Duodenum (tissue), 1 donor: ENCODE measurements around a stretch of chr7.

- PRO-cap = no peak
Measured at GRCh38 chr7:112990522-112991121, 50.9 kb upstream of the BMT2 start.

- PRO-cap = no peak
Measured at GRCh38 chr7:113145750-113145949, 27.3 kb upstream of the SMIM30 start.

GRCh38 chr7:113593489-113594376 lies 325.1 kb downstream of the PPP1R3A start:
- PRO-cap = no peak

DNA sequence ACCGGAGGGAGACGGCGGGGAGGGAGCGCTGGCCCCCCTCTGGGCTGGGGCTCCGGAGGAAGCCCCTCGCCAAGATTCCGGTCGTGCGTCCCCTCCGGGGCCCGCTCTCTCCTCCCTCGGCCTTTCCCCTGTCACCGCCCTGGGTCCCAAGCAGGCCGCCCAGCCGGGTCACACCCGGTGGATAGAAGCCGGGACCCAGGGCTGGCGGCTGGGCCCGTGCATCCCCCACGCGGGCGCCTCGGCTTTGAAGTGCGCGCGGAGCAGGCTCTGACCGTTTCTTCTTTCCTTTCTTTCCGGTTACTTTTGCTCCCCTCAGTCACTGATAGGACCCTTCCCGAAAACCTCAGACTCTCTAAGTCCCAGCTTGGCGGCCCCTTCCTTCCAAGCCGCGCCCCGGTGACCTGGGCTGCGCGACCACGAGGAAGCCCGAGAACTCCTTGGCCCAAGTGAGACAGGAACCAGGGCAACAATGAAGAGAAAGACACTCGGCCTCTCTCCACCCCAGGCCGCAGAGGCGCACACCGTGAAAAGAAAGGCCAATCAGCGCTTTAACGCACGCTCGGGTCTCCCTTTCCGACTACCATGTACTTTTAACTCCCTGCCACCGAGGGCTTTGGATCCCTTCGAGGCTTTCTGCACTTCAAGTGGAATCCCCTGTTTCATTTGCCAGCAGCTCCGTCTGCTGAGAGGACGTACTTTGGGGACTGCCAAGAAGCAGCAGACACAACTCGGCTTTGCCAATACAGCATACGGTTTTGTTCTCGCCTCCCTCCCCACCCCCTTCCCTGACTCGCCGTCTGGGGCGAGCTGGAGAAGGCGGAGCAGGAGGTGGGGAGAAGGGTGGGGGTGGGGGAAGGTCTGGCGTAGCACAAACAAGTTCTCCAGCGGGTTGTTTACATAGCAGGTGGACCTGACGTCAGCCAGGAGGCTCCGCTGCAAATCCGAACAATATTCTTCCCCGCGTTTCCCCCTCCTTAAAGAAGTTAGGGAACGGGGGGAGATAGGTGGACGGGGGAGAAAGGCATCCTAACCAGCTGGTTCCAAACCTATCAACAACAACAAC lies 166.5 kb upstream of the PPP1R3A start:
- PRO-cap = unidirectional peak, minus-strand start at position 114 of the sequence; unidirectional peak, minus-strand start at position 471 of the sequence; bidirectional peak, plus-strand start at position 834 of the sequence, minus-strand start at position 736 of the sequence

GRCh38 chr7:114413547-114414041 lies 1.0 kb upstream of the FOXP2 start:
- PRO-cap = no peak

DNA sequence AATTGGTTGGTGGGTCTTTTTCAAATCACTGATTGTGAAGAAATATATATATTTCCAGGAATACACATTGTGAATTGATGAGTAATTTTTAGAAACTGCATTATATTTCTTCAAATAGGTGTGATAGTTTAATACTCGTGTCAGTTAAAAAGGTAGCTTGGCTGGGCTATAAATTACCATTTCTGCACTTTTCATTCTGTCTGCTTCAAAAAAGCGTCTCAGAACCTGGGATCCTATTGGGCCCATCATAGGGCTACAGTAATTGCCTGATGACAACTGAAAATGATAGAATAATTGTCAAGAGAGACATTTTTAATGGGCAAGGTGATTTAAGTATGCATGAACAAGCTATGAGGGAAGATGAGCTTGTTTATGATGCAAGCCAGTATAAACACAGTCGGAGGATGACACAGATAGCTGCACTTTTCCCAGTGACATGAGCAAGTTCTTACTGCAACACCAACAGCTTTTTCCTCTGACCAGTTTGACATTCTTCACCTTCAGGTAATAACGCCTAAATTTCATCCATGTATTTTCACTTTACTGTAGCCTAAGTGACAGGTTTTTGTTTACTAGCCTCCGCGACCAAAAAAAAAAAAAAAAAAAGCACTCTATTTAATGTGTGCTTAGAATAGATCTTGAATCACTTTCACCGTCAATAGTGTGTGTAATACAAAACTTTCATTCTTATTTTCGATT lies 1.5 kb downstream of the FOXP2 start:
- PRO-cap = no peak

DNA sequence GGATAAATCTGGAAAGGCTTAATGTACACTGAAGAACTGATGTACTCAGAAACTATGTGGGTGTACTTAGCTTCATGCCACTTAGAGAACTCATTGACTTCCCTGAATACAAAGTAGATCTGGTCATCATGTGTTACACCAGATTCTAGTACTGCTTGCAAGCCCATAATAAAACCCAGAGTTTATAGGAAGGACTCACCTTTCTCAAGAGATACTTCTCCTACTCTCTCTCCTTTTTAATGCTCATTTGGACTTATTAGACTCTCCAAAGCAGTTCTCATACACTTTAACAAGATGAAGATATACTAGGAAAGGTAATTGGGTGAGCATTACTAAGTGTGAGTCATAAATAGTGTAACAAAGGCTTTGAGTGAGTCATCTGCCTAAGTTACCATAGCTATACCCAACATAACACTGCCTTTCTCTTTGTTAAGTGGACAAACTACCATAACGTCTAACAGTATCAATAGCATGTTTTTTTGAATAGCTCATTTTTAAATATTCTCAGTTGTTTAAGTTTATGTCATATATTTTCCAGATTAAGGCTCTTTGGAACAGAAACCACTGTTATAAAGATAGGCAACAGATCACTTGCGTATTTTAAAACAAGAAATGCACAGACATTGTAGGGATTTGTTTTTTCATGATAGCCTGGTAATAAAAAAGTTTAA lies 309.2 kb downstream of the MDFIC start:
- PRO-cap = no peak

- PRO-cap = no peak
Measured at GRCh38 chr7:116159640-116160052, 50.7 kb upstream of the TES start.

DNA sequence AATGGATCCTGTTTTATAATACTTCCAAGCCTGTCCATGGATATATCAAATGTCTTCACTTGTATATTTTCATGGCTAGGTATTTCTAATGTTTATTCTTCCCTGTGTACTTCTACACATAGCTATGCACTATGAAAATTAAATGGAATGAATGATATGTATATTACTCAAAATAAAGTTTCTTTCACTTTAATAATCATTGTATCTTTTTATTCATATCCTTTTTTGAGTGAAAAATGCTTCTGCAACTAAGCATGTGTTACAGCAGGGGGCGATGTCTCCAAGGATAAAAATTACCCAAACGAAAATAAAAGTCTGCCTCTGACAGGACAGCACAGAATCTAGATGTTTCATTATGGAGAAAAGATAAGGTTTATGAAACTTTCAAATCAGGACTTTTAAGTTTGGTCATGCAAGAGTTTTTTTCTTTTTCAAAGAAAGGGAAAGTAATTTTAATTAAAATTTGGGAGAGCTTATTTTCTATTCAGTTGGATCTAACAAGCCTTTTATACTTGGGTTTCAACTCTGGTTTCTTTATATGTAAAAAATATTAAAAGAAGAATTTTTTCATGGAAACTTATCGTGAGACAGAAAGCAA lies 48.4 kb downstream of the TES start:
- PRO-cap = no peak

- PRO-cap = no peak
Measured at GRCh38 chr7:116327715-116328315, 117.5 kb downstream of the TES start.

DNA sequence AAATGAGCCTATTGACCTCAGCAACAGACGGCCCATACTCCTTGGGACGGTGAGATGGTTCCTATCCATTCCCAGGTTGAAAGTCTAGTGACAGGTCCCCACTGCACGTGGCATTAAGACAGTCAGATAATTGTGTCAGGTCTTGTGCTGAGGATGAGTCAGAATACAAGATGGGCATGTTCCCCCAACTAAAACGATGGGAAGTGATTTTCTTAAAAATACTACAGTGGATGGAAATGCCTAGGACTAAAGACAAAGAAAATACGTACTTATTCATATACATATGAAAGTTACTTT lies 2.1 kb downstream of the CAV1 start:
- PRO-cap = no peak

DNA sequence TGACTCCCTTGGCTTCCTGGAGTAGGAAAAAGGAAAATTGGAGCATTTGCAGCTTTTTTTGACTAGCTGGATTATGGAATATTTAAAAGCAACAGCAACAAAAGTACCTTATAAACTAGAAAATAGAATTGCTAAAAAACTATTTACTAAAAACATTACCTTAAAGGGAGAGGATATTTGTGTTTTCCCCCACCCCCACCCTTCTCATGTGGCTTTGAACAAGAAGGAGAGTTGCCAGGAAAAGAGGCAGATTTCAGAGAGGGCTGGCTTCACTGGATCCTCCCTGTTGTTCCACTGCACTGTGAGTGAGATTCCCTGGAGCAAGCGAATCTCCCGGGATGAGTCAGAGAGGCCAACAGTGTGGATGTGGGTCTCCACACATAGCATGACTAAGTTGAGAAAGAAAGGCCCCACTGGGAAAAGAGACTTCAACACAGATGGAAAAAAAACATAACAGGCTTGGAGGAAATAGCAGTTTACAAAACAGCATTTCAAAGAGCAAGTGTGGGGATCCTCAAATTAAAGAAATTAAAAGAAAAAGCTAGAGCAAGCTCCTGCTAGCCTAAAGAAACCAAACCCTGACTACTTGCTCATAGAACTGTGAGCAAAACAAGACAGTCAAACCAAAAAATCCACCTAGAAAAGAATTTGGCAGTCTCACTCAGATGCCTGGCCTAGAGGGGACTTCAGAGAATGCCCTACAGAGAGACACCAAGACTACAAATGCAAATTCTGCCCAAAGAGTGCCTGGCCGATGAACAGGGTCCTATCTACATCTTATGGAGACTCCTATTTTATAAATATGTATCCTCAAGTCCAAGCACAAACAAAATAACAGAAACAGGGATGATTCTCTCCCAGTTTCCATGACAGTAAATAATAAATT lies 3.3 kb downstream of the CAV1 start:
- PRO-cap = no peak

- PRO-cap = no peak
Measured at GRCh38 chr7:116576794-116577339, 52.0 kb downstream of the CAV1 start.

DNA sequence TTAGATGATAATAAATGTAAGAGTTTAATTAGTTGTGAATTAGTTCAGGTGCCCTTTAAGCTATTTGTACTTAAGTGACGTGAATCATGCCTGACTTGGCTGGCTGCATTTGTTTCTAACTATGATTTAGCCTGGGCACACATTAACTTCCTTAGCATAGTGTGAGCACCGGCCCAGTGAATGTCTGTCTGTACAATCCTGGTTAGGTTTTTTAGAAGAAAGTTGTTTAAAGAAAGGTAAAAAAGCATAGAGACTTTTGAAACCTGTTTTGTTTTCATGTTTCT lies 43.1 kb upstream of the MET start:
- PRO-cap = unidirectional peak, plus-strand start at position 122 of the sequence

GRCh38 chr7:116674400-116675209 lies 2.6 kb downstream of the MET start:
- PRO-cap = no peak

DNA sequence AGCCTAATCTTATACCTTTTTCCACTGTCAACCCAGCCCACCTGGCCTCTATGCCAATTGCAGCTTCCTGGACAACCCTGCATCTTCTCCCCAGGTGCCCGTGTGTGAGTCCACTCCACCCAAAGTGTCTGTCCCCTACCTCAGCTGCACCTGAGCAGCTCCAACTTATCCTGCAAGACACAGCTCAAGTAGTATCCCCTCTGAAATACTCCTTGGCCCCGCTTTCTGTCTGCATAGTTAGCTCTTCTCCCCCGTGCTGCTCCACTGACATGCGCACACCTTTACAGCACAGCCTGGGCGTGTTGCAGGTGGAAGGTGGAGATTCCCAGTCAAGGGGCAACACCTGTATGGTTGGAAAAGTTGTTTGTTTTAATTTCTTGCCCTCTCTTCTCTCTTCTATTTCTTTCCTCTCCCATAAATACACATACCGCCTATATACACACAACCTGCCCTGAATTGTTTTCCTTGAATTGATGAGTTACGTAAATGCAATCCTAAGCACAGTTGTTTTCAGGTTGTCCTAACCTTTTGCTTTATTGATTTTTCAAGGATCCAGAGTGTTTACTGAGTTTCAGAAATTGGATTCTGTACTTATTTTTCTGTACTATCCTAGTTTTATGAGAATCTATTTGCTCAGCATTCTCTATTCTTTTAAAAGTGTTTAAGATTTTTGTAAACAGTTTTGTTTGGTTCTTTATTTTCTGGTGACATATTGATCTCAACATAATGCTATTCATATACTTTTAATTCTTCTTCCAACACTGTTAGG lies 14.9 kb downstream of the MET start:
- PRO-cap = no peak

DNA sequence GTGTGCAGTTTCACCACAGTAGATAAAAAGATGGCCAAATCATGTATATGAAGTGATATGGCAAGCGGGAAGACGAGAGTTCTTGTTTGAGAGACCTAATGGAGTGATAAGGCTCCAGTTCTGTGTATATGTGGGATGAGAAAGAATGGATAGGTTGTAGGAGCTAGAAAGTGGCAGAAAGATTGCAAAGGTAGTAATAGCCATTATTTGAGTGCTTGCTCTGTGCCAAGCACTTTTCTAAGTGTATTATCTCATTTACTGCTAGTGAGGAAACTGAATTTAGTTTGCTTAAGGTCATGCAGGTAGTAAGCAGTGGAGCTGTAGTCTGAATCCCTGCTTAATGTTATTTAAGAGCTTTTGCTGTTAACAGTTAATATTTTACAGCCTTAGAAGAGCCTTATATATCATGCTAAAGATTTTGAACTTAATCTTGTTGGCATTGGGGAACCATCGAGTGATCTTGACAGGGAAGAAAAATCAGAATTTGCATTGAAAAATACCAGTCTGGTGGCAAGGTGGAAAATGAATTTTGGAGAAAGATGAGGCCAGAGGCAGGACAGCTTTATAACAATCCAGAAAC lies 15.1 kb downstream of the CAPZA2 start:
- PRO-cap = no peak

- PRO-cap = no peak
Measured at GRCh38 chr7:116955681-116956501, 2.6 kb downstream of the ST7 start.

GRCh38 chr7:117532088-117532476 lies 52.3 kb downstream of the CFTR start:
- PRO-cap = no peak

DNA sequence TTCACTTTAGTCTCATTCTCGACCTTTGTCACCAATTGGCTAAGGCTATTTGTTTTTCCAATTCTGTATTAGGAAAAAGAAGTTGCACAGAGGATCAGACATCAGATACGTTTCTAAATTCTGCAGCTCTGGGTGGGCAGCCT lies 230 bp upstream of the CPED1 start:
- PRO-cap = no peak